Placental pericyte (primary cell): ENCODE measurements around a stretch of chr7.

DNA sequence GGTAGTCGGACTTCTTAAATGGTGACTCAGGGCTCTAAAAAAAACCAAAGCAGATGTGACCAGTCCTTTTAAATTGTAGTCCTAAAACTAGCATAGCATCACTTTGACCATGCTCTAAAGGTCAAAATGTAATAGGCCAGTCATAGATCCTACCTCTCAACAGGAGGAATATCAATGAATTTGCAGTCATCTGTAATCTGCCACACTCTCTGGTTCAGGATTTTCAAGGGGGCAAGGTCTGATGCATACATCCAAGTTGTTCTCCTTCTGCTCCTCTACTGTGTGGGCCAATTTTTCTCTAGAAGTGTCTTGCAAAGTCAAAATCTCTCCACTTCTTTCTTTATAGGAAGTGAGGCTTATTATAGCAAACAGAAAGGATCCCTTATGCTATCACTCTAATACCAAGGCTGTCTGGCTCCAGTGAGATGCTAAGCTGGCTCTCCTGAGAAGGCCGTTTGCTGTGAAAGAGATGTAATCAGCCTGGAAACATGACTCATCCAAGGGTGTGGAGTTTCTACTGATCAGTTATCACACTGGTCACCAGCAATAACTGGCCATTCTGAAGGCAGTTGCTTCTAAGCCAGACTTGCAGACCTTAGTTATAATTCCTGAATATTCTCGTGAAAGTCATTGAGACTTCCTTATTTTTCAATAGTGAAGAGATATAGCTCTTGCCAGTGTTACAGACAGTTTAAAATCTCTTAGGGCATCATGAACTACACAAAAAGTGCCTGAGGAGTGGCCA is 43.3 kb upstream of the LRGUK start:
- CAGE, long polyA plus RNA: no peak

- CAGE, long polyA plus RNA: no peak
Observed at GRCh38 chr7:134316179-134316294, 693 bp downstream of the SLC35B4 start.

DNA sequence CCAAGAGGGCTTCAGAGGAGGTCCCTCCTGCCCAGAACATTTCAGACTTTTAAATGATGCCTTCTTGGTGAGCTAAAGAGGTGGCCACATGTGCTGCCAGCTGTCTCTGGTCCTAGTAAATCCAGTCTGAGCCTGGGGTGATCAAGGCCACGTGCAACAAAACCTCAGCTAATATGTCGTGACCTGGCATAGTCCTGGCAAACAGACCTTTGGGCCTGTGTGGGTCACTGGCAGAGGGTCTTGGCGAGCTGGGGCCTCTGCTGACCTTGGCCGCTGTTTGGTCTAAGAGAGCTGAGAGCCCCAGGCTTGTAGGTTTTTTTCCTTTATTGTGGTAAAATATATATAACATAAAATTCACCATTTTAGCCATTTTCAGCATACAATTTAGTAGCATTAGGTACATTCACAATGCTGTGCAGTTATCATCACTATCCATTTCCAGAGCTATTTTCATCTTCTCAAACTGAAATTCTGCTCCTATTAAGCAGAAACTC is 43.4 kb upstream of the SLC35B4 start:
- CAGE, long polyA plus RNA: no peak

DNA sequence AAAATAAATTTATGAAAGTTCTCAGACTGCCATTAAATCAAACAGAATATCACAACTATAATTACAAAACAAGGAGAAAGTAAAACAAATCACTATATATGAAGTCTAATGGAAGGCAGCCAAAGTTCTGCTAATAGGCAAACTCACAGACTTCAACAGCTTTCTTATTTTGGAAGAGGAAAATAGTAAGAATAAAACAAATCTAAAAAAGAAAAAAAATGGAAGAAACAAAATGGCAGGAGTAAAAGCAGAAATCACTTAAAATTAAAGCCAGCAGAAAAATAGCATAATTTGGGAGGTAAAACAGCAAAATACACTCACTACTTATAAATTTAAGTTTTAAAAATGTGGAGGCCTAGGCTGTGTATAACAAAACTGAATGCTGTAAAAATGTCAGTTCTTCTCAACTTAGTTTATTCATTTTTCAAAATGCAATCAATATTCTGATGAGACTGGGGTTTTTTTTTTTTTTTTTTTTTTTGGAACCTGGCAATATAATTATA is 69.5 kb downstream of the AKR1B1 start:
- CAGE, long polyA plus RNA: no peak

DNA sequence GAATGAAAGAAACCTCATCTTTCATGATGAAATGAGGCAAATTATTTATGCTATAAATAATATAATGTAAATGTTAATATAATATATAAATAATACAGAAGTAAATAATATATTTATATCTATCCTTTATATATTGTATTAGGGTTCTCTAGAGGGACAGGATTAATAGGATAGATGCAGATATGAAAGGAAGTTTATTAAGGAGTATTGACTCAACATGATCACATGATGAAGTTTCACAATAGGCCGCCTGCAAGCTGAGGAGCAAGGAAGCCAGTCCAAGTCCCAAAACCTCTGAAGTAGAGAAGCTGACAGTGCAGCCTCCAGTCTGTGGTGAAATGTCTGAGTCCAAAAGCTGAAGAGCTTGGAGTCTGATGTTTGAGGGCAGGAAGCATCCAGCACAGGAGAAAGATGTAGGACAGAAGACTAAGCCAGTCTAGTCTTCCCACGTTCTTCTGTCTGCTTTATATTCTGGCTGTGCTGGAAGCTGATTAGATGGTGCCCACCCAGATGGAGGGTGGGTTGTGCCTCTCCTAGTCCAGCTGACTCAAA is 24.9 kb upstream of the AKR1B10 start:
- CAGE, long polyA plus RNA: no peak

DNA sequence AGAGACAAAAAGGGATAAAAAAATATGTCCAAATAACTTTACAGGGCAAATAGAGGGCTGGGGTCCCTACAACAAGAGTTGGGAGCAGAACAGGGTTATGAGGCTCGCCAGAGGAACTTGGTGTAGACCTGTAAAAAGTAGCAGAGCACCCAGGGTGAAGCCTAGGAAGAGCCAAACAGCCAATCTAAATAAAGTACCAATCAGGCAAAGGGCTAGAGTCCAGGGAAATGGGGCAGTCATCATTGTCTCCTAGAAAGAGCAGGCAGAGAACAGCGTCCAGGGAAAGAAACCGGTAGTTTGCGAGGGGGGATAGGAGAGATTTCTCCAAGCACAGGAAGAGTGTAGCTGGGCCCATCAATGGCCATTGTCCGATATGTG is 60.1 kb upstream of the CALD1 start:
- CAGE, long polyA plus RNA: no peak

GRCh38 chr7:134785898-134786359 is 6.5 kb downstream of the CALD1 start:
- CAGE, long polyA plus RNA: no peak

DNA sequence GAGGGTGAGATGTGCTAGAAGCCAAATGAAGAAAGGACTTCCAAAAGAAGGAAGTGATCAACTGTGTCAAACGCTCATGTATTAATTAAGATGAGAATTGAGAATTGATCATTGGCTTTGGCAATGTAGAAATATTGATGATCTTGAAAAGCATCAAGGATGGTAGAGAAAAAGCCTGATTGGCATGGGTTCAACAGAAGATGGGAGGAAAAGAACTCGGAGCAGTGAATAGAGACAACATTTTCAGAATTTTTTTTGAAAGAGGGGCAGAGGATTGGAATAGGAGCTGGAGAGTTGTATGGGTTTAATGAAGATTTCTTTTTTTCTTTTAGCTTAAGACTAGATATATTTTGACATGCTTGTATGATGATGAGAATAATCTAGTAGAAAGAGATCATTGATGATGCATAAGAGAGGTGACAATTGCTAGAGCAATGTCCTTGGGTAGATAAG is 33.6 kb downstream of the CALD1 start:
- CAGE, long polyA plus RNA: no peak

GRCh38 chr7:134826139-134826531 is 46.7 kb downstream of the CALD1 start:
- CAGE, long polyA plus RNA: no peak

- CAGE, long polyA plus RNA: no peak
Observed at GRCh38 chr7:134836501-134837121, 57.2 kb downstream of the CALD1 start.

GRCh38 chr7:134864796-134865989 is 85.8 kb downstream of the CALD1 start:
- CAGE, long polyA plus RNA: no peak

DNA sequence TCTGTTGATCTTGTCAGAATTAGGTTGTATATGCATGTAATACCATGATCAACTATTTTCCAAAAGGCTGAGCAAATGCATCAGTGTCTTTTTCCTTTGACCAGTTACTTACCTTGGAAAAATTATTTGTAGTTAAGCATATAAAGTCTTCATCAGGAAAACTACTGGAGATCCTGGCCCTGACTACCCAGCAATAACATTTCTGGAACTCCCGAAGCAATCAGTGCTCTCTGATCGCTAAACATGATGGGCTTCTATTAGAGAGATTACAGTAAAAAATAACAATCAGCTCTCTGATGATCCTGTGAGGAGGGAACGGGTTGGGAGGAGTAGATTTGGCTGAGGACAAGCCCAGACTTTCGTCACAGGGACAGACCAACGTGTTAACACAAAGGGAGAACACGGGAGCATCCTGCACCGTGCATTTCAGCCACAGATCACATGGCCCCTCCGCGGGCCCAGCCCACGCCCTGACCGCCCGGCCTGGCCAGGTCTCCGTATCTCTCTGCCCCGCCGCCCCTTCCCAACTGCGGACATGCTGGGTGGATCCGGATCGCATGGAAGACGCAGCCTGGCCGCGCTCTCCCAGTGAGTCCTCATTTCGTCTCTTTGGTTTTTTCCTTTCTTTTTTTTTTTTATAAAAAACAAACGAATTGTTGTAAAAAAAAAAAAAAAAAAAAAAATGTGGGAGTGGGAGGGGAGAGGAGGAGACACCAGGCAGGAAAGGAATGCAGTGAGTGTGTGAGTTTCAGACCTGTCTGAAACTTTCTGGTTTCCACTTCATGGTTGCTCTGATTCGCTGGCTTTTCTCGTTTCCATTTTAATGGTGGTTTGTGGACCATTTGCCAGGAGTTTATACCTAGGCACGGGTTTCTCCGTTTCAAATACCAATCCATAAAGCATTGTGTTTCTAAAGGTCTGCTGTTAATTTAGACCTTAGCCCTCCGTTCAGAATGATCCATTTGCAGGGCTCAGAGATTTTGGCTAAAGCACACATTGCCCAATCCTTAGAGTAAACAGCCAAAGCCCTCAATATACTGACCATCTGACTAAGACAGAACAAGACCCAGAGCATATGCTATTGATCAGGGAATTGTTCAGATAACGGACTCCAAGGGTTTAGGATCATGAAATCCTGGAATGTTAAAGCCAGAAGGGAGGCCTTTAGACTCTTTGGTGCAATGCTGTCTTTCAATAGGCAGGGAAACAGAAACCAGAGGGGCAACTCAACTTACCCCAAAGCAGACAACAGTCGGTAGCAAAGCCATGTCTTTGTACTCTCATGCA is 94.8 kb upstream of the AGBL3 start:
- CAGE, long polyA plus RNA: no peak

GRCh38 chr7:135150137-135150803 is 2.4 kb downstream of the TMEM140 start:
- CAGE, long polyA plus RNA: no peak

- CAGE, long polyA plus RNA: no peak
Observed at GRCh38 chr7:135158019-135158952, 10.4 kb downstream of the TMEM140 start.

DNA sequence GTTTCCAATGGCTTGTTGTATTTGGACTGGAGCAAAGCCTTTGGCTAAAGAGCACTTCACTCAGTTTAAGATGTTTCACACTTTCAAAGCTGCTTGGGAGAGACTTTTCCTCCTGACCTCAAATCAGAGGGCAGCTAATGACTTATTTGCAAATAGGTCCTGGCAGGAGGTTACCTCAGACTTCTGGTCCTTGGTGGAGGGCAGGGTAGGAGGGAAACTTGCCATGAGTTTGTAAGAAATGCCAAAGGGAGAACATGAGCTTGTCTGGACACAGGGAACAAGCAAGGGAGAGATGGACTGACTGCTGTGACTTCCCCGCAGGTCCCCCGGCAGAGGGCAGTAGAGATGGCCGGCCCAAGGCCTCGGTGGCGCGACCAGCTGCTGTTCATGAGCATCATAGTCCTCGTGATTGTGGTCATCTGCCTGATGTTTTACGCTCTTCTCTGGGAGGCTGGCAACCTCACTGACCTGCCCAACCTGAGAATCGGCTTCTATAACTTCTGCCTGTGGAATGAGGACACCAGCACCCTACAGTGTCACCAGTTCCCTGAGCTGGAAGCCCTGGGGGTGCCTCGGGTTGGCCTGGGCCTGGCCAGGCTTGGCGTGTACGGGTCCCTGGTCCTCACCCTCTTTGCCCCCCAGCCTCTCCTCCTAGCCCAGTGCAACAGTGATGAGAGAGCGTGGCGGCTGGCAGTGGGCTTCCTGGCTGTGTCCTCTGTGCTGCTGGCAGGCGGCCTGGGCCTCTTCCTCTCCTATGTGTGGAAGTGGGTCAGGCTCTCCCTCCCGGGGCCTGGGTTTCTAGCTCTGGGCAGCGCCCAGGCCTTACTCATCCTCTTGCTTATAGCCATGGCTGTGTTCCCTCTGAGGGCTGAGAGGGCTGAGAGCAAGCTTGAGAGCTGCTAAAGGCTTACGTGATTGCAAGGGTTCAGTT is 6.1 kb downstream of the CYREN start:
- CAGE, long polyA plus RNA: no peak

DNA sequence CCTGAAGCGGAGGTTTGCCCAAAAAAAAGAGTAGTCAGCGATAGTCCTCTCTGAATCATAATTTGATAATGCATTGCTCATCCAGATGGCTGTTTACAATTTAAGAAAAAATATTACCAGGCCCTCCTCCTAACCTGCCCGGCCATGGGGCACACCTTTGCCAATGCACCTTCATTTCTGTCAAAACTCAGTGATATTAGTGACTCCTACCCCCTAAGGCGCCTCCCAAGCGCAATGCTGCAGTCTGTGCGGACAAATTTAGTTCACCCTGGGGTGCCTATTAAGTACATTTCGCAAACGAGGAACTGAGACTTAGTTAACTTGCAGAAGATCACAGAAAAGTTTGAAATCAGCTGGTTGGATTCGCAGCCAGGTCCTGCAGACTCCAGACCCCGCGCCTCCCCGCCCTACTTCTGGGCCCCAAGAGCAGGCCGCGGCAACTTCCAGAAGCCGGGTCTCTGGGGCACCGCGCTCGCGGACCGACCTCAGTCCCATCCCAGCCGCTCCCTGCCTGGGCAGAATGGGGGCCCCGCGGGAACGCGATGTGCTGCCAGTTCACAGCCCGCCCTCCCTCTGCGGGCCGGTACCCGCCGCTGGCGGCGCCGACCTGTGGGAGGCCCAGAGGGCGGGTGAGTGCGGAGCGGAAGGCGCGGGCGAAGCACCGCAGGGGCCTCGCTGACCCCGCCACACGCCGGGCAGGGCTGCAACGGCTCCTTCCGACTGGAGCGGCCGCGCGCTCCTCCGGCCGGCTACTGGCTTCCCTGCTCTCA is 530 bp downstream of the CYREN start:
- CAGE, long polyA plus RNA: no peak

GRCh38 chr7:135179989-135180835 is 9.7 kb upstream of the CYREN start:
- CAGE, long polyA plus RNA: no peak

GRCh38 chr7:135496718-135497233 is 13.1 kb downstream of the CNOT4 start:
- CAGE, long polyA plus RNA: no peak

GRCh38 chr7:135616712-135617518 is 45.4 kb upstream of the STMP1 start:
- CAGE, long polyA plus RNA: no peak

DNA sequence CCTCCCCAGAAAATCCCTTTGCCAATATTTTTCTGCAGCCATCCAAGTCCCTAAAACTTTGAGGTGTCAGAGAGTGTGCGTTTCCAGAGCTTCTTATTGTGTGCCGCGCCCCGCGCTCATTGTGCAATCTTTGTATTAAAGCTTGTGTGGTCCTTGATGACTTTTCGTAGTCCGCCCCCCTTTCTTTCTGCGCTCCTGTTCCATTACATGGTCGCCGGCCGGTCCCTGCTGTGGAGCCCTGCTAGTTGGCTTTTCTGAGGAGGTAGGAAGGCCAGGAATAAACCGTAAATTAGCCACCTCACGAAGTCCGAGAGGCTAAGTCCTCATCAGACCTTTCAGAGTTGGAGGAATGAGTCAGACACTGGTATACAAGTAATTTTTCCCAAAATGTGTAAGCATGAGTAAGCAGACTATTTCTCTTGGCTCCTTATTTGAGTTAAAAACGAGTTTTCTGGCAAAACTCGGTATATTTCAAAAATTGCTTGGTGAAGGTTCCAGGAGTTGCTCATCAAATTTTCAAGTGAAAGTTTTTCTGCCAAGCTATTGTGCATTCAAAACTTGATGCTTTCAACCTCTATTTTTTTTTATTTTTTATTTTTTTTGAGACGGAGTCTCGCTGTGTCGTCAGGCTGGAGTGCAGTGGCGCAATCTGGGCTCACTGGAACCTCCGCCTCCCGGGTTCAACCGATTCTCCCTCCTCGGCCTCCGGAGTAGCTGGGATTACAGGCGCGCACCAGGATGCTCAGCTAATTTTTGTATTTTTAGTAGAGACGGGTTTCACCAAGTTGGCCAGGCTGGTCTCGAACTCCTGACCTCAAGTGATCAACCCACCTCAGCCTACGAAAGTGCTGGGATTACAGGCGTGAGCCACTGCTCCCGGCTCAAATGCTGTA is 694 bp downstream of the STMP1 start:
- CAGE, long polyA plus RNA: no peak